ENCODE measurements around a stretch of chr7.

- RAMPAGE, long total RNA: no peak
- RRBS: 32% methylated on average over 6 of the region's 23 CpGs
Observed at GRCh38 chr7:2511187-2511967, 8.2 kb upstream of the LFNG start.

- RAMPAGE, long total RNA: no peak
- RRBS: 61% methylated on average over 3 of the region's 24 CpGs
Observed at GRCh38 chr7:2511968-2512820, 7.4 kb upstream of the LFNG start.

DNA sequence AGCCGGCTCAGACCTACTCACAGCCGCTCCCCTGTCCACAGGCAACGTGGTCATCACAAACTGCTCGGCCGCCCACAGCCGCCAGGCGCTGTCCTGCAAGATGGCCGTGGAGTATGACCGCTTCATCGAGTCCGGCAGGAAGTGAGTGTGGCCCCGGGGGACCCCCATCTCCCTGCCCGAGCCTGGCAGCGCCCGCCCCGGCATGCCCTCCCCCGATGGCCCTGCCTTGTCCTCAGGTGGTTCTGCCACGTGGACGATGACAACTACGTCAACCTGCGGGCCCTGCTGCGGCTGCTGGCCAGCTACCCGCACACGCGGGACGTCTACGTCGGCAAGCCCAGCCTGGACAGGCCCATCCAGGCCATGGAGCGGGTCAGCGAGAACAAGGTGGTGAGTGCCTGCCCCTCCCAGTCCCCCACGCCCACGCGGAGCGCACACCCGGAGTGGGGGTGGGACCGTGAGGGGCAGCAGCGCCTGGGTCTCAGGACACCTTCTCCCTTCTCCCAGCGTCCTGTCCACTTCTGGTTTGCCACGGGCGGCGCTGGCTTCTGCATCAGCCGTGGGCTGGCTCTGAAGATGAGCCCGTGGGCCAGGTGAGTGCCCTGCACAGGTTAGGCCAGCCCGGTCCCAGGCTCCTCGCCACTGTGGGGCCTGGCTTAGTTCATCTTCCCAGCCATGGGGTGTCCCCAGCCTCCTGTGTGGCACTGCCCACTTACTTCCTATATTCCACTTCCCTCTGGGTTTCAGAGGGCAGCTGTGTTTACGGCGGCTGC, 5.8 kb downstream of the LFNG start:
- RAMPAGE, long total RNA: no peak
- RRBS: 57% methylated on average over 6 of the region's 47 CpGs

DNA sequence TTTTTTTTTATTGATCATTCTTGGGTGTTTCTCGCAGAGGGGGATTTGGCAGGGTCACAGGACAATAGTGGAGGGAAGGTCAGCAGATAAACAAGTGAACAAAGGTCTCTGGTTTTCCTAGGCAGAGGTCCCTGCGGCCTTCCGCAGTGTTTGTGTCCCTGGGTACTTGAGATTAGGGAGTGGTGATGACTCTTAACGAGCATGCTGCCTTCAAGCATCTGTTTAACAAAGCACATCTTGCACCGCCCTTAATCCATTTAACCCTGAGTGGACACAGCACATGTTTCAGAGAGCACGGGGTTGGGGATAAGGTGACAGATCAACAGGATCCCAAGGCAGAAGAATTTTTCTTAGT, 13.9 kb downstream of the LFNG start:
- RAMPAGE, long total RNA: no peak
- RRBS: no CpG with 5 or more reads among the region's 6 CpGs

DNA sequence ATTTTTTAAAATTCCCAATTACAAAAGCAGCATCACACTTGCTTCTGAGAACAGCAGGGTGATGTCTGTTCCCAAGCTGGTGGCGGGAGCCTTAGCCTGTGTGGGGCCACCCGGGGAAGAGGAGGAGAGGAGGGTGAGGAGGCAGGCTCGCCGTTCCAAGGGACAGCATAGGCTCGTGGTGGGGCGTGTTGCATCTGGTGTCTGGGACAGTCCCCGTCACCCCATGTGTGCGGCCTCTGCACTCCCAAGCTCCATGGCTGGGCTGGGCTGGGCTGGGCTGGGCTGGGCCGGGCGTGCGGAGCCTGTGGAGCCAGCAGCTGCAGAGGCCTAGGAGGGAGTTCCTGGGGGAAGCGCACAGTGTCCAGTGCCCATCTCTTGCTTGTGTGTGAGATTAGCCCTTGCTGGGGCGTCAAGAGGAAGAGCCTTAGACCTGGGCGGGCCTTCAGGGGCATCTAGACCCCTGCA, 20.9 kb upstream of the TTYH3 start:
- RAMPAGE, long total RNA: no peak
- RRBS: no CpG with 5 or more reads among the region's 14 CpGs

- RAMPAGE, long total RNA: no peak
- RRBS: no CpG with 5 or more reads among the region's 33 CpGs
Observed at GRCh38 chr7:2616903-2617915, 14.6 kb upstream of the TTYH3 start.

DNA sequence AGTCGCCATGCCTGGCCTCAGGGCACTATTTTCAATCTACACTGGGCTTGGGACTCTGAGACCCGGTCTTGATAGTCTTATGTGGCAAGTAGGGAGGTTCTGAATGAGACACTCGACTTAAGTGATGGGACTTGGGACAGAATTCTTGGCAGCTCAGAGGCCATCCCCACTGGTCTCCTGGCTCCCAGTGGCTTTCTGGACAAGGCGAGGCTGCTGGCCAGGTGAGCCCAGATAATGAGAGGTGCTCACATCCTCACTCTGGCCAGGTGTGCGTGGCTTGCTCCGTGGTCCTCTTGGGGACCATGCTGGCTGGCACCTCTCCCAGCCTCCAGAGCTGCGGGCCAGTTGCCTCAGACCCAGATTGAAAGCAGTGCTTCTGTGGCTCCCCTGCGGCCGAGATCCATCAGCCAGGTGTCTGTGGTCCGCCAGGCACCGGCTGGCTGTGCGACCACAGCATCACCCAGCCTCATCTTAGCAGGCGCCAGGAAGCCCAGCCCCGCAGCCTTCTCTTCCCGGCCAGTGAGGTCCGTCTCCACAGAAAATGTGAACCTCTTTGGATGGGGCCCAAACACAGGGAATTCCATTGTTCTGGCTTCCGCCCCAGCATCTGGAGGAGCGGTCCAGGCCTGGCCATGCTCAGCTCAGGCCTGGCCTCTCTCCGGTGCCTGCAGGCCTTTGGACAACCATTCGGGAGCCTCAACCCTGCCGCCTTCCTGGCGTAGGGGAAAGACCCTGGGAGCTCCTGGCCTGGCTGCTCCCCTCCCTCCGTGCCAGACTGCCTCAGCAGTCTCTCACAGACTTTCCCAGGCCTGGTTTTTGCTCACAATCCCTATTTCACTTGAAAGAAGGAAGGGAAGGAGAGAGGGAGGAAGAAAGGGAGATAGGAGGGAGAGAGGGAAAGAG, 5.2 kb upstream of the TTYH3 start:
- RAMPAGE, long total RNA: no peak
- RRBS: 61% methylated on average over 5 of the region's 23 CpGs

DNA sequence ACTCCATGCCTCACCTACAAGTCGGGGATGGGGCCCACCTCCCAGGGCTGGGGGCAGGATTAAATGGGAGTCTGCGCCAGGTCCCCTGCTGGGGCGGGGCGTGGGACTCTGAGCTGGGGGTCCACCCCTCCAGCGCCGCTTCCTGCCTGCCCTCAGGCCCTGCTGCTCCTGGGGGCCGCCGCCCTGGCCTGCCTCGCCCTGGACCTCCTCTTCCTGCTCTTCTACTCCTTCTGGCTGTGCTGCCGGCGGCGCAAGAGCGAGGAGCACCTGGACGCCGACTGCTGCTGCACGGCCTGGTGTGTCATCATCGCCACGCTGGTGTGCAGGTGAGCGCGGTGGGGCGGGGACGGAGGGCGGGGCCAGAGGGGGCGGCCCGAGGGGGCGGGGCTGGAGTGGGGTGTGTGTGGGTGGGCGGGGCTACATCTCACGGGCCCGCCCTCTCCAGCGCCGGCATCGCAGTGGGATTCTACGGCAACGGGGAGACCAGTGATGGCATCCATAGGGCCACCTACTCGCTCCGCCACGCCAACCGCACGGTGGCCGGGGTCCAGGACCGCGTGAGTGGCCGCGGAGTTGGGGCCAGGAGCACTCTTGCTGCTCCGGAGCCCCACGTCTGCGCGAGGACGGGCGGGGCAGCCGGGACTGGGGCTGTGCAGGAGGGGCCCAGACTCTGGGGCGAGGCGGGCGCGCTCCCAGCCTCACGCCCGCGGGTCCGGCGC, 15.1 kb downstream of the TTYH3 start:
- RAMPAGE, long total RNA: no peak
- RRBS: 88% methylated on average over 29 of the region's 60 CpGs

- RAMPAGE, long total RNA: no peak
- RRBS: no CpG with 5 or more reads among the region's 14 CpGs
Observed at GRCh38 chr7:2710259-2710820, 22.3 kb downstream of the AMZ1 start.

- RAMPAGE, long total RNA: no peak
- RRBS: 83% methylated on average over 2 of the region's 30 CpGs
Observed at GRCh38 chr7:2720685-2721453, 32.9 kb downstream of the AMZ1 start.

DNA sequence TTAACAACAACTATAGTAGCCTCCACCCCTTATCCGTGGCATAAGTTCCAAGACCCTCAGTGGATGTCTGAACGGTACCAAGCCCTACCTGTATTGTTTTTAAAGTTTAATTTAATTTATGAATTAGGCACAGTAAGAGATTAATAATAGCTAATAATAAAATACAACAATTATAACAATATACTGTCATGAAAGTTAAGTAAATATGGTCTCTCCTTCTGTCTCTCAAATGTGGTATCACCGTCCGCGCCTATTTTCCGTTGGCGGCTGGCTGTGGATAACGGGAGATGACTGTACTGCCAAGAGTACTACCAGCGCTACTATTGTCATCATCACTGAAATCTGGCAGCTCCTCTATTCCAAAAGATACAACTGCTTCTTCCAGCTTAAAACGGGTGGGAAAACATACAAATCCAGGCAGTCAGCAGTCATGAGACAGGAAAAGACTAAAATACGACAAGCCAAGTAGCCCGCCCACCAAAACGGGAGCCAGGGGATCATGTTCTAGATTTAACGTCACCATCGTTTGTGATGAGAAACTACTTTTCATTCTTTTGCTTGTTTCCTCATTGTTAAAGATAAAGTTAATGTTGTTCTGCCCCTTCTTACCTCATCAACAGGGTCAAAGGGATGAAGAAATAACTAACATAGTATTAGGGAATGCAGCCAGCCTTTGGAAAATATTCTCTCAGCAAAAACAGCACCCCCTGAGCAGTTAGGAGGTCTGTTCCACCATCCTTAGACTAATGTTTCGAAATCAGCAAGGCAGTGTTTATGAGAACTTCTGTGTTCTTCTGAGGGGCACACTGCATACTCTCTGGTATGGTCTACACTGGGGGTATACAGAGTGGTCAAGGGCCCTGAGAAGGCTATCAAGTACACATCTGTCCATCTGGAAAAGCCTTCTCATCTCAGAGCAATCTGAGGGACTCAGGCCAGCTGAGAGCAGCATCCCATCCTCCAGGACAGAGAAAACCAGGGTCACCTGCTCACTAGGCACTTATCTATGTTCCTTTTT, 47.7 kb downstream of the GNA12 start:
- RAMPAGE, long total RNA: no peak
- RRBS: no CpG with 5 or more reads among the region's 16 CpGs

DNA sequence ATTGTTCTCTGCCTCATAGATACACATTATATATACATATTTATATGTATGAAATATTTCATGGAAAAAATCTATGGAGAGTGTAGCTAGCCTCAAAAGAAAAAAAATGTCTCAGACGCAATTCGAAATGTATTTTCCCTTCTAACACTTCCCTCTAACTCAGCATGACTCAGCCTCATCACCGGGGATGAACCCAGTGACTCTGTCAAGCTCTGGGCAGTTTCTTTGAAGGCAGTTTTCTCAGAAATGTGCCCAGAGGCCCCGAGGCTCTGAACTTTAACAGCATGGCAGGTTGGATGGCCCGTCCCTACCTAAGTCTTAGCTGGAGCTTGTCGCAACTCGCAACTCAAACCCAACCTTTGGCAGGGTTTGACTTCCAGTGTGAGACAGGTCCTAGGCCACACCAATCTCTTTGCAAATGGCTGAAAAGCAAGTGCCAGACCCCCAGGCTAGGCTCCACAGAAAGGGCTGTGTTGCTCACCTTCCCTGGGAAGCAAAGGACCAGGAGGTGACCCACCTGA, 86.9 kb downstream of the CARD11 start:
- RAMPAGE, long total RNA: no peak
- RRBS: no CpG with 5 or more reads among the region's 7 CpGs

DNA sequence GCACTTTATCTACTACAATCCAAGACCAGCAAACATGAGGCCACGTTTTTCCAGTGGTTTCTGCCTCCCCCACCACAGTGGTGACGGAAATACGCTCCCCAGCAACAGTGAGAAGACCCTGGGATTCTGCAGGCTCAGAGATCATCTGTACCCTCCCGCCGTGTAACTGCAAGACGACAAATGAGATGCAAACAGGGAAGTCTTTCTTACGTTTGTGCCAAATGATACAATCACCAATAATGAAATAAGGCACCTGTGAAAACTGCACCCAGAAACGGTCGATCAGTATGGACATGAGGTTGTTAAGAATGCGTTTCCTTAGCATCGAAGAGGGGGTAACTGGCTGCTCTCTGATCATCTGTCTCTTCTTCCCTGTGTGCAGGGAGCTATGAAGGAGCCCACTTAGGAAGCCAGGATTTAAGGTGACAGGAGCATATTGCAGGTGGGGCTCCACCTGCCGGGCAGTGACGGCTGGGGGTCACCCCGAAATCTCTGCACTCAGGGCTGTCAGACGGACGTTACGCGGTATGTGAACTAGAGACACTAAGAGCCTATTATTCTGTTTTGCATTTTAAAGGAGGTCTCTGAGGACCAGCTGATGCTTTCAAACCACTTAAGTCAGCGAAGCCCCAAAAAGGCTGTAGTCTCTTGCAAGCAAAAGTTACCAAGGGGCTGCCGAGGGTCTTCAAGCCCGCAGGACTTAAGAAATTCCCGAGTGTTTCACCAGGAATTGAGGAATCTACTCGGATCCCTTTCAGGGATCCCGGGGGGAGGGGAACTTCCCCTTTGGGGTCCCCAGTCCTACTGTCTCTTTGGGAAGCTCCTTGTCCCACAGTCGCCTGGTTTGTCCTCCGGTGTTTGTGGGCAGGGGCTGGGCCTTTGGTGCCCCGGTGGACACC, 64.4 kb downstream of the CARD11 start:
- RAMPAGE, long total RNA: no peak
- RRBS: 87% methylated on average over 3 of the region's 27 CpGs

- RAMPAGE, long total RNA: no peak
- RRBS: no CpG with 5 or more reads among the region's 17 CpGs
Observed at GRCh38 chr7:3042892-3043513, 664 bp downstream of the CARD11 start.

GRCh38 chr7:3104201-3104486, 60.5 kb upstream of the CARD11 start:
- RAMPAGE, long total RNA: no peak
- RRBS: no CpG with 5 or more reads among the region's 4 CpGs

DNA sequence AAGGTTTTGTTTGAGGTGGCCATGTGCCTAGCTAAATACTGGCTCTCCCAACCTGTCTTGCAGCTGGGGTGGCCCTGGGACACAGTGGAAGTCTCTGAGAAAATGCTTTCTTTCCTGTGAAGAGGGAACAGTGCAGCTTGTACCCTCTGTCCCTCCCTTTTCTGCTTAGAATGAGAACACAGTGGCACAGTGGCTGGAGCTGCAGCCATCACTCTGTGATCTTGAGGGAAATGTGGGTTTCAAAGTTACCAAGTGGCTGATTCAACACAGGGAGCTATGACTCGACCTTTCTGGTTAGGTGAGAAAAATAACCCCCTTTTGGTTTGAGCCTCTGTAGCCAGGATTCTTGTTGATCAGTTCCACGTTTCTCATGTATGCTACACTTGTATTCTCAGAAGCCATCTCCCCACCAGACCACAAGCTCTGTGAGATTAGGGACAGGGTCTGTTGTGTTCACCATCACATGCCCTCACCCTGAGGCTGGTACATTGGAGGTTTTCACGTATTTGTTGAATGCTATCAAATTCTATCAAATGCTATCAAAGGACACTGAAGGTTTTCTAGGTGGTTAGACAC, 62.8 kb upstream of the CARD11 start:
- RAMPAGE, long total RNA: no peak
- RRBS: no CpG with 5 or more reads among the region's 3 CpGs

- RAMPAGE, long total RNA: no peak
- RRBS: no CpG with 5 or more reads among the region's 5 CpGs
Observed at GRCh38 chr7:3117876-3118286, 74.2 kb upstream of the CARD11 start.

GRCh38 chr7:3259749-3260291, 41.2 kb upstream of the SDK1 start:
- RAMPAGE, long total RNA: no peak
- RRBS: 16% methylated on average over 2 of the region's 11 CpGs

- RAMPAGE, long total RNA: no peak
- RRBS: no CpG with 5 or more reads among the region's 14 CpGs
Observed at GRCh38 chr7:3260292-3260664, 40.8 kb upstream of the SDK1 start.

DNA sequence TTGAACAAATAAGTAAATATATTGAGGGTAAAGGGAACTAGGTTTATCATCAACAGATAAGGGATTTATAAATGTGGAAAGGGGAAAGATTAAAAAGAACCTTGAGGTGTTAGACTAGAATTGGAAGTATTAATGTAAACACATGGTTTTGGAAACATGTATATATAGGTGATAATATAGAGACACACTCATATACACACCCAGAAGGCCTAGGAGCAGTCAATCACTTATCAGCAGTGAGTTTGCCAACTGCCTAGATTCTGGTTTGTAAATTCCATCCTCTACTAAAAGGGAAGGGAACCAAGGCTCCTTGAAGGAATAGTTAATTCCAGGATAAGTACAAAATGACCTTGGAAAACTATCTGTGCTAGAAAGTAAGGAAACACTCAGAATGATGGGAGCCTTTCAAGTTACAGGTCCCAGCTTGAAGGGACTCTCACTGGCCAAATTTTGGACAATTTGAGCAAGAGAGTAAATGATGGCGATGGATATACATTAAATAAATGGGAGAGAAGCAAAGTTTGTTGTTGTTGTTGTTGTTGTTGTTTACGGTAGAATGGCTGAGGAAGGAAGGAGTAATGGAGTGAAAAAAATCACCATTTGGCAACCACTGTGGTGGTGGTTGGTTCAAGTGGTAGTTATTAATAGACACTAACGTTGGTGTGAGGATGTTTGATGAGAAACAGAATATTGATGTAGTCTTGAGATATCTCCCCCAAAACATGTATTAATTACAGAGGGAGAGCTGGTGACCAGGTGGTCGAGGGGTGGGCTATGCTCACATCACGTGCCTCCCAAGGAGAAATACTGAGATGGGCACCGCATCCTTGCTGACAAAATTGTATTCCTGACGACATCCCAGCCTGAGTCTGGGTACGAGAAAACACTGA, 228.2 kb downstream of the SDK1 start:
- RAMPAGE, long total RNA: no peak
- RRBS: no CpG with 5 or more reads among the region's 8 CpGs